Melanocyte of skin (primary cell): Measurements from ENCODE around the gene MZF1.

DNA sequence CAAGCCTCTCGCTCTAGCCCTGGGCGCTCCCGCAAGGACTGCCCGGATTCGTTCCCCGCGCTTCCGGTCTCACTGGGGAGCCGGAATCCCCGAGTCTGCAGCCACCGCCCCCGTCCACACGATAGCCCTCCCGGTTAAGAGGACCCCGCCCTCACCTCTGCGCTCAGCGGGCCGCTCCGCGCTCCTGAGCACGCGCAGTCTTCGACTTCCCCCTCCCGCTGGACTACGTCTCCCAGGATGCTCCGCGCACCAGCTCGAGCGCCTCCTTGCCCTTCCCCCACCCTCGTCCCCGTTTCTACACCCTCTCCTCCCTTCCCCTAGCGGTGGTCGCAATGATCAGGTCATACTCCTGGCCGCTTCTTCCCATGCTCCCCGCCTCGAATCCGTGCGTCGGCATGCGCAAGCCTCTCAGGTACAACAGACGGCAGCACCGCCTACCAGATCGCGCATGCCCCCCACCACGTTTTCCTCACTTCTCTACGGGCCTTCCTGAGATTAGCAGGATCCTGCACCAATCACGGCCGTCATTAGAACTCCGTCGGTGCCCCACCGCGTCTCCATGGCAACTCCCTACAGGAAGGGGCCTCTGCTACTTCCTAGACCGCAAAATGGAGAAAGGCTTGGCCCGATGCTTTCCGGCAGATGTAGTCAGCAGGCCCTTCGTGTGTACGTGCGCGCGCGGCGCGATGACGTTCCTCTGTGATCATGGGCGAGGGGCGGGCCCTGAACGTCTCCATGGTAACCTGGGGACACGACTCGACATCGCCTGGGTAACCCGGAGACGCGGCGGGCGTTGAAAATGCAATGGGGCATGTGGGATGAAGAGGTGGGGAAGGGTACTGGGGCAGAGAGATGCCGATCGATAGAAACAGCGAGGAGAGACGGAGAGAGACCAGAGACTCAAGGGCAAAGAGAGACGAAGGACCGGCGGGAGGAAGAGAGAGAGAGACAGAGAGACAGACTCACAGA, at the start of gene MZF1:
Gene MZF1, minus strand, starts transcription at position 436 of the 969 bp plus-strand sequence.
- CAGE, long polyA plus RNA, 2 experiments = no peak in any of the 2 experiments

DNA sequence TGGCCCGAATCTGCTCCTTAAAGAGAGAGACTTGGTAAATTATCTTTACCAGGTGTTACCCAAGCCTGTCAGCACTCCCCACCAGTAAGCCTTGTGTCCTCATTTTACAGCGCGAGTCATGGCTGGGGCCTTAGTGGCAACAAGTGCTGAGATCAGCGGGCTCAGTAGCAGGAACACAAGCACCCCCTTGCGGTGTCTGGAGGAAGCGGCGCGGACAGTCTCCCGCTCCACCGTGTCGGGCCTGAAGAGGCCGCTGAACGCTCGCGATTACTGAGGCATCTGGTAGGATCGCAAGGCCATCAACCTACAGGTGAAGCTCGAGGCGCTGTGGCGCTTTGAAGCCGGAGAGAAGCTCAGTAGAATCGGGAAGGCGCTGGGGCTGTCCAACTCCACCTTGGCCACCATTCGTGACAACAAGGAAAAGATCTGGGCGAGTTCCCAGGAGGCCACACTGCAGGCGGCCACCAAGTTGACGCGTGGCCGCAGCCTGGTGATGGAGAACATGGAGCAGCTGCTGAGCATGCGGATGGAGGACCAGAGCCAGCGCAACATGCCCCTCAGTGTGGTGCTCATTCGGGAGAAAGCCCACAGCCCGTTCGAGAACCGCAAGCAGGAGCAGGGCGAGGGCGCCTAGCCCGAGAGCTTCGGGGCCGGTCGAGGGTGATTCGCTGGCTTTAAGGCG, 8.1 kb upstream of the MZF1 start:
- CAGE, long polyA plus RNA, 2 experiments = no peak in any of the 2 experiments